H7 (cell line): ENCODE data around the genes FAM83D, DHX35 and TOP1.

DNA sequence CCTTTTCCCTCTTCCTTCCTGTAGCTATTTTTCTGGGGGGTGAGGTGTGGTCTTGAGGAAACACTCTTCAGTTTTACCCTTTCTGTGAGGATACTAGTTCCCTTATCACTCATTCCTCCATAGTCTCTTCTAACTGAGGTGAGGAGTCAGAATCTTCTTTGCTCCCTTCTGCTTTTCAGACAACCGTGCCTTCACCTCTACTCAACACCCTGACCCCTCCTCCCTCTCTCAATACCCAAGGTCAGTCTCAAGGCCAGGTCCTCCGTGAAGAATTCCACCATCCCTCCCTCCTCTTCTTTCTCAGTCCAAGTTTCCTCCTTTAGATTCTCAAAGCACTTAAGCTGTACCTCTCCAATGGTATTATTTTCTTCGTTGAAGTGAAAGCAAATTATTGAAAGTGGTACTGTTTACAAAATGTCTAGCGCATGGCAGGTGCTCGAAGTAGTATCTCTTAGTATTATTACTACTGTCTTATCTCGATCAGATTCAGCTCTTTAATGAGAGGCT, 768 bp upstream of the RALGAPB start:
- RAMPAGE, long total RNA, result no peak

DNA sequence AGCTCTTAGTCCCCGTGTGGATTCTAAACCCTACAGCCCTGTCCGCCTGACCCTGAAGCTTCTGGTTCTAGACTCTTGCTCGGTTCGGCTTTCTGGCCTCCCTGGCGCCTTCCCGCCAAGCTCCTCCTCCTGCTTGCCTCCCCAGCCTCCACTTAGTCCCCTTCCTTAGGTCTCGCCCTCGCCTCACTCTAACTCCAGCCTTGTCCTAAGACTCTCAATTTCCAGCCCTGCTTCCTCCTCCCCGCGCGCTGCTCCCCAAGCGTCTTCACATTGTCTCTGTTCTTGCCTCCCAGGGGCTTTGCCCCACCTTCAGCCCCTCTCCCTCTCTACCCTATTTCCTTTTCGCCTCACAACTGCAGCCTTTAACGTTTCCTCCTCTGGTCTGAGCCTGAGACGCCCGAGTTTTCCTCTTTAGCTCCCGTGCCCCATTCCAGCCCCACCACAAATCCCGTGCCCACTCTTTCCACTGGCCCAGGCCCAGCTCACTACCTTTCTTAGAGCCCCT, 2.3 kb downstream of the SLC32A1 start:
- RAMPAGE, long total RNA, result no peak

GRCh38 chr20:38748579-38749074, 367 bp downstream of the ACTR5 start:
- RAMPAGE, long total RNA, result no peak

DNA sequence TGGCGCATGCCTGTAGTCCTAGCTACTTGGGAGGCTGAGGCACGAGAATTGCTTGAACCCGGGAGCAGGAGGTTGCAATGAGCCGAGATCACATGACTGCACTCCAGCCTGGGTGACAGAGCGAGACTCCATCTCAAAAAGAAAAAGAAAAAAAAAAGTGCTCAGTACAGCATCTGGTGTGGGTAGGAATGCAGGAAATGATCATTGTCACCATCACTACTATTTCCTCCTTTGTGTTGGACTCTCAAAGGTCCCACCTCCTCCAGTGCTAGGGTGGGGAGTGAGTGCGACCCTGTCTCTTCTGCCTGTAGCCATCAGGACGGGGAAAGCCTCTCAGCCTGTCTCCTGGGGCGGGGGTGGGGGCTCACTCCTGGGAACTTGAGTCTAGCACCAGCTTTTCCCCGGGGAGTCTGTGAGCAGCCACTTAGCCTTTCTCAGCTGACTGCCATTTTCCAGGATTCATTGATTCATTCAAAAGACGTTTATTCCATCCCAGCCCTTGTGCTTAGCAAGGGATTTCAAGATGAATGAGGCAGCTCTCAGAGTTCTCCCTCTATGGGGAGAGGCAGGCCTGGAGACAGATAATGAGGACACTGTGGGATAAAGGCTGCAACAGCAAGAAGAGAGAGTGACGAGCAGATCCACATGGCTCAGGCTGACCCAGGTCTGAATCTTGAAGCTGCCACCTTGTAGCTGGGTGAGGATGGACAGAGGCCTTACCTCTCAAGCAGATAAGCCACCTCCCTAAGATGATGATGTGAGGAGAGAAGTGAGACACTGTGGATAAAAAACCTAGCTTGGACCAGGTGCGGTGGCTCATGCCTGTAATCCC, 3.6 kb downstream of the PPP1R16B start:
- RAMPAGE, long total RNA, result no peak

DNA sequence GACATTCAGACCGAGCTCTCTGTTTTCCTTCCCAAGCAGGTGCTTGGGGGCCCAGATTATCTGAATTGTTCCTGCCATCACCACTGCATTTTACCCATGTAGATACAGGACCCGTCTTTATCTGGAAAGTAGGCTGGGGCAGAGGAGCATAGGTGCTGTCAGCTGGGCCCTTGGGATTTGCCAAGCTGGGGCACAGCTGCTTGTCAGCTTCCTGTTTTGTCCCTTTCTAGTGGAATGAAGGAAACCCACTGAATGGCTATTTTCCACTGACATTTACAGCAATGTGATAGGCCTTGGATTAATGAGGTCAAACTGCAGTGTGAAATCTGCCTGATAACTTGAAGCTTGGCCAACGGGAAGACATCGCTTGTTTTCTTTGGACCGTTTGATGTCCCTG, 6.6 kb downstream of the PPP1R16B start:
- RAMPAGE, long total RNA, result no peak

DNA sequence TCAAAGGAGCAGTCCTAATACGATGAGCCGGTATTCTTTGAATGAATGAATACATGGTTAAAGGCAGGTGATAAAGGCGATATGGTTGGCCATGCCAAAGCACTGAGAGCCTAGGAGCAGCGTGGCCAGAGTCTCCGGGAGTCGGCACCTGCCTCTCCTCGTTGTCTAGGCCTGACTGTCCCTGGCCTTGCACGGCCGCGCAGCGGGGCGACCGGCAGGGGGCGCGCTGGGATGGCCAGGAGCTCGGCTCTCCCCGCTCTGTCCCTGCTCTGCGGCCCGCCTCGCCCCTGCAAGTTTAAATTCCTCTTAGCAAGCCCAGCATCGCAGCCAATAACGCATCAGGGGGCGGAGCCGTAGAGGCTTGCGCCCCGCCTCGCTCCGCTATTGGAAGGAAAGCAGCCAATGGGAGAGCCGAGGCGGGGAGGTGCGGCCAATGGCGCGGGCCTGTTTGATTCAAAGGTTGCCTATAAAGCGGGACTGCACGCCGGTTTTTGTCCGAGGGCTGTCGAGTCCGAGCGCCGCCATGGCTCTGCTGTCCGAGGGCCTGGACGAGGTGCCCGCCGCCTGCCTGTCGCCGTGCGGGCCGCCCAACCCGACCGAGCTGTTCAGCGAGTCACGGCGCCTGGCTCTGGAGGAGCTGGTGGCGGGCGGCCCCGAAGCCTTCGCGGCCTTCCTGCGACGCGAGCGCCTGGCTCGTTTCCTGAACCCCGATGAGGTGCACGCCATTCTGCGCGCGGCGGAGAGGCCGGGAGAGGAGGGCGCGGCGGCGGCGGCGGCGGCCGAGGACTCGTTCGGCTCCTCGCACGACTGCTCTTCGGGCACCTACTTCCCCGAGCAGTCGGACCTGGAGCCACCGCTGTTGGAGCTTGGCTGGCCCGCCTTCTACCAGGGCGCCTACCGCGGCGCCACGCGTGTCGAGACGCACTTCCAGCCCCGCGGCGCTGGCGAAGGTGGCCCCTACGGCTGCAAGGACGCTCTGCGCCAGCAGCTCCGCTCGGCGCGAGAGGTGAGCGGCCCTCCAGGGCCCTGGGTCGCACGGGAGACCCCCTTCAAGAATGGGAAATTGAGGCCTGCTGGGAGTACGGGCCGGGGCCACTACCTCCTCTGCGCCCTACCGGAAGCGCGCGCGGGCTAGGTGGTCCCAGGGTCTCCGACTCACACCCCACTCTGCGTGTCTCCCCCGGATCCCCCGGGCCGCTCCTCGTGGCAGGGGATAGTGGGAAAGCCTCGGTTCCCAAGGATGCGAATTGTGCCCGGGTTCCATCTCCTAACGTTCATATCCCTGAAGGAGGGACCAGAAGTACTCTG, at the start of gene FAM83D:
Gene FAM83D, plus strand, starts transcription at position 498 of the 1,308 bp plus-strand sequence.
- RAMPAGE, long total RNA, result no peak

GRCh38 chr20:38947548-38948577, 14.3 kb upstream of the DHX35 start:
- RAMPAGE, long total RNA, result no peak

GRCh38 chr20:38961920-38963065, at the start of gene DHX35:
Gene DHX35, plus strand, starts transcription at chr20:38962344.
- RAMPAGE, long total RNA, result start-site peak on the plus strand at chr20:38962343-38962364, 637 reads

- RAMPAGE, long total RNA, result no peak
These were observed 8.0 kb downstream of the DHX35 start for GRCh38 chr20:38970187-38970435.

- RAMPAGE, long total RNA, result no peak
These were observed 24.6 kb downstream of the DHX35 start for GRCh38 chr20:38986767-38987072.

DNA sequence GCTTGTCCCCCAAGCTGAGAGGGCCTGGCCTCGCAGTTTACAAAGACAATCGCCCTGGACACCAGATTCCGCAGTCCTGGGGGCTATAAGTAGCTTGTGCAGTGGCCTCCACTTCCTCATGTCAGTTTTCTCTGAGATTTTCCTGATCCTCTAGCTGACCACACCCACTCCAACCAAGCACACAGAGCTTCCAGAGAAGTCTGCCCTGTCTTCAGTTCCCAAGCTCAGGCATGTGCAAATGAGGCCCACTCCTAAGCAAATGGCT, 245.3 kb downstream of the MAFB start:
- RAMPAGE, long total RNA, result no peak

GRCh38 chr20:40506535-40507031, 182.5 kb downstream of the MAFB start:
- RAMPAGE, long total RNA, result no peak

DNA sequence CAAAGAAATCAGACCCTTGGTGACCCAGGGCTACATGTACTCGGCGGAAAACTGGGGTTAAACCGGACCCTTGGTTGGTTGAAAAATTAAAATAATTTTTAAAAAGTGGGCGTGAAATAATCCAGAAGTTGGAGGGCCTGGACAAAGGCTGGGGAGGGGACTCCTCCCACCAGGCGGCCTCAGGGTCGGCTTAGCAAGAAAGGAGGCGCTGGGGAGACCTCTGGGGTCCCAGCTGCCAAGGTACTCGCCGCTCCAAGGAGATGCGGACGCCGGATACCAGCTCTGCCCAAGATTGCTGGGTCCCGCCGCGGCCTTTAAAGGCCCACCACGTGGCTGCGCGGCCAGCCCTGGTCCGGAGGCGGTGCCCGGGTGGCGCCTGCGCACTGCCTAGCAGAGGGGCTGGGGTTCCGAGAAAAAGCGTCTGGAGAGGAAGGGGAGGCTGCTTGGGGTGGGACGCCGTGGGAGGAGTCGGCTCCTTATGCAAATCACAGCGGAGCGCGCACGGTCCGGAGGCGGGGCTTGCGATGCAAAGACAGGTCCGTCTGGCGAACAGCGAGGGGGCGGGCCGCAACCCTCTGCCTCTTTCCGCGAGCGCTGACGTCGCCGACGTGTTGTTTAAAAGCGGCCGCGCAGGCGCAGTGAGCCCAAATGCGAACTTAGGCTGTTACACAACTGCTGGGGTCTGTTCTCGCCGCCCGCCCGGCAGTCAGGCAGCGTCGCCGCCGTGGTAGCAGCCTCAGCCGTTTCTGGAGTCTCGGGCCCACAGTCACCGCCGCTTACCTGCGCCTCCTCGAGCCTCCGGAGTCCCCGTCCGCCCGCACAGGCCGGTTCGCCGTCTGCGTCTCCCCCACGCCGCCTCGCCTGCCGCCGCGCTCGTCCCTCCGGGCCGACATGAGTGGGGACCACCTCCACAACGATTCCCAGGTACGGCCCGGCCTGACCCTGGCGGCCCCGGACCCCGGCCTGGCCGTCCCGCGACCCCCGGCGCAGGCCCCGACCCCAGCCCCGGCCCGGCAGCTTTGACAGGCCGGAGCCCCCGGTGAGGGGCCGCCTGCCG, at the start of gene TOP1:
Gene TOP1, plus strand, starts transcription at position 646 of the 1,057 bp plus-strand sequence.
- RAMPAGE, long total RNA, result no peak

- RAMPAGE, long total RNA, result no peak
These were observed 41.3 kb downstream of the TOP1 start for GRCh38 chr20:41069841-41070322.

DNA sequence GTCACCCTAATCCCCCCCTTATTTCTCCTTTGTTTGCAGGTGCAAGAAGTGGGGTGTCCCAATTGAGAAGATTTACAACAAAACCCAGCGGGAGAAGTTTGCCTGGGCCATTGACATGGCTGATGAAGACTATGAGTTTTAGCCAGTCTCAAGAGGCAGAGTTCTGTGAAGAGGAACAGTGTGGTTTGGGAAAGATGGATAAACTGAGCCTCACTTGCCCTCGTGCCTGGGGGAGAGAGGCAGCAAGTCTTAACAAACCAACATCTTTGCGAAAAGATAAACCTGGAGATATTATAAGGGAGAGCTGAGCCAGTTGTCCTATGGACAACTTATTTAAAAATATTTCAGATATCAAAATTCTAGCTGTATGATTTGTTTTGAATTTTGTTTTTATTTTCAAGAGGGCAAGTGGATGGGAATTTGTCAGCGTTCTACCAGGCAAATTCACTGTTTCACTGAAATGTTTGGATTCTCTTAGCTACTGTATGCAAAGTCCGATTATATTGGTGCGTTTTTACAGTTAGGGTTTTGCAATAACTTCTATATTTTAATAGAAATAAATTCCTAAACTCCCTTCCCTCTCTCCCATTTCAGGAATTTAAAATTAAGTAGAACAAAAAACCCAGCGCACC, 14.1 kb upstream of the PLCG1 start:
- RAMPAGE, long total RNA, result no peak

DNA sequence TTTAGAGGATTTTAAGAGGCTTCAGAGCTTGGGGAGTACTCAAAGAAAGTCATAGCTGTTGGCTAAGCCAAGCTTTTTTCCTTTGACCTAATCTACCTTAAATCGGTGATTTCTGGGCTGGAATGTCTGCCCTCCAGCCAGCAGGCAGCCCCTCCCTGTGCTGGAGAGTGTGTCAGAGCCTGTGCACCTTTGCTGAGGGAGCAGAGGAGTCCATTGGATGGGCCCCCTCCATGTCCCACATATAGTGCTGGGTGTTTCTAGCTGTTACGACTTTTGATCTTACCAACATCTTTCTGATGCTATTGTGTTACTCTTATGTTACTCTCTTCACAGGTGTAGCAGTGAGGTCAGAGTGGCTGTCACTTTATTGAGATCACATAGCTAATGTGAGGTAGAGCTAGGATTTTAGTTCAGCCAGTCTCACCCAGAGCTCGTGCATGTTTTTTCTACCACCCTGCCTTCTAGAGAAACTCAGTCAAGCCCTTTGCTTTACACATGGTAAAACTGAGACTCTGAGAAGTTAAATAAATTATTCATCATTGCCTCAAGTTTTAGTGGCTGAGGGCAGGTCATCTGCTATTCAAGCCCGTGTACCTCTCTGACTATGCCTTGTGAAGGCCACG, 21.1 kb downstream of the PLCG1 start:
- RAMPAGE, long total RNA, result no peak

- RAMPAGE, long total RNA, result no peak
These were observed 25.7 kb downstream of the PLCG1 start for GRCh38 chr20:41162919-41163527.

DNA sequence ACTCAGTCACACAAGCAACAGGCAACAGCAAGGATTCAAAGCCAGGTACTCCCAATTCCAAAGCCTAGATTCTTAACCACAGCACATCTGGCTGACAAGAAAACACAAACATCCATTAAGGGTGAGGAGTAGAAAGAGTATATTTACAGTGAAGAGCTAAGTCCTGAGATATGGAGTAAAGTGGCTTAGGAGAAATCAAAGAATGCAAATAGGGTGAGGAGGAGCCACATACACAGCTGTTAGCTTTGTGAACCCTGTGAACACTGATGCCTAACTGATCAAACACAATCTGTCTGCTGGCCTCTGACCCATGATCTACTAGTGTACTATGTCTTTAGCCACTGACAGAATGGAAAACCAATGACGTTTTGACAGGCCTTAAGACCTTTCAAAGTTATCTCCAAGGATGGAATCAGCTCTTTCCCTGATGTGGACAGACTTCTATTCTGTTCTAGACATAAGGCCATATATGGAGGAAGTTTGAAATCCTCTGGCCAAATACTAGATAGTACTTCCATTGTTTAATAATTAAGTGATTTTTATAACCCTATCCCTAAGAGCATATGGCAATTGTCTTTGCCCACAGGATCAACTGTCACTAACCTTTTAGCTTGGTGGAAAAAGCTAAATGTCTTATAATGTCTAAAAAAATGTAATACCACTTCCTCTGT, 75.1 kb downstream of the ZHX3 start:
- RAMPAGE, long total RNA, result no peak

GRCh38 chr20:41247926-41248641, 69.4 kb downstream of the ZHX3 start:
- RAMPAGE, long total RNA, result no peak

DNA sequence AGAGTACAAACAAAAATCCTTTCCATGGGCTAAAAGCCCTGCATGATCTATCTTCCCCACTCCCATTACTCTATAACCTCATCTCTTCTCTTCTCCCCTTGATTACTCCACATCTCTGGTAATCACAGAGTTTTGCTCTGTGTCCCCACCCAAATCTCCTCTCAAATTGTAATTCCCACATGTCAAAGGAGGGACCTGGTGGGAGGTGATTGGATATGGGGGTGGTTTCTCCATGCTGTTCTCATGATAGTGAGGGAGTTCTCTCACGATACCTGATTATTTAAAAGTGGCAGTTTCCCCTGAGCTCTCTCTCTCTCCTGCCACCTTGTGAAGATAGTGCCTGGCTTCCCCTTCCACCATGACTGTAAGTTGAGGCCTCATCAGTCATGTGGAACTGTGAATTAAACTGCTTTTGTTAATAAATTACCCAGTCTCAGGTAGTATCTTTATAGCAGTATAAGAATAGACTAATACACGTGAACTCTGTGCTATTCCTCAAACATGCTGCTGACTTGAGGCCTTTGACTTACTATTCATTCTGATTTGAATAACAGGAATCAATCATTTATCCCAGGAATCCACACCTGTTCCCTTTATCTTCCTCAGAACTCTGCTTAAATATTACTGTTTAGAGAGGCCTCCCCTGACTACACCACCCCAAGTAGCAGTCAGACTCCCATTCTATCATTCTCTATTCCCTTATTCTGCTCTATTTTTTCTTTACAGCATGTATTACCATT, 30.8 kb downstream of the ZHX3 start:
- RAMPAGE, long total RNA, result no peak